HepG2 (cell line): ENCODE measurements around a stretch of chr7.

DNA sequence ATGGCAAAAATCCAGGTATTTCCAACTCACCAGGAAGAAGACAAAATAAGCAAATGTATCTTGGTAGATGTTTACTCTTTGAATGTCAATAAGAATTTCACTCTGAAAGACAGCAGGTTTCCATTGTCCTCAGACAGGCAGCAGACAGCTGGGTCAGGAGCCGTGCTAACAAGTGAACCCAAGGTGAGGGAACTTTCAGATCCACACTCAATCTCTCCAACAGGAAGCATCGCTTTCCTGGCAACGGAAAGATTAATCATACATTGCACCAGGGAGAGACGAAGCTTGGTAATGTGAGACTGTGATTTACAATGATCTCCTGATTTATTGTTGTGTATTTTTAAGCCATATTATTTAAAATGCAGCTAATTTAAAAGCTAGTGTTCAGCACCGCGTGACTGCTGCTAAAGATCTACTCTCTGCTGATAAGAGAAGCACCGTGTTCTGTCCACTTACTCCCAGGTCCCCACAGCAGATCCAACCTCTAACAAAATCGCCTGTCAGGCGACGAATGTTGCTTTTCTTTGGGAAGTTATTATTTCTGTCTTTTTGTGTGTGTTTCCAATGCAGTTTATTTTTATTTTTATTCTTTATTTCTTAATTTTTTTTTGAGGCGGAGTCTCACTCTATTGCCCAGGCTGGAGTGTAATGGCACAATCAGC is 17.4 kb upstream of the NOM1 start:
- RRBS, 2 experiments: no CpG with 5 or more reads among the region's 11 CpGs
CAGE:
- cytosol, long polyA minus RNA: no peak
- cytosol, long polyA plus RNA: no peak
- long polyA plus RNA: no peak
- nucleus, long polyA minus RNA: no peak
- nucleus, long polyA plus RNA: no peak

DNA sequence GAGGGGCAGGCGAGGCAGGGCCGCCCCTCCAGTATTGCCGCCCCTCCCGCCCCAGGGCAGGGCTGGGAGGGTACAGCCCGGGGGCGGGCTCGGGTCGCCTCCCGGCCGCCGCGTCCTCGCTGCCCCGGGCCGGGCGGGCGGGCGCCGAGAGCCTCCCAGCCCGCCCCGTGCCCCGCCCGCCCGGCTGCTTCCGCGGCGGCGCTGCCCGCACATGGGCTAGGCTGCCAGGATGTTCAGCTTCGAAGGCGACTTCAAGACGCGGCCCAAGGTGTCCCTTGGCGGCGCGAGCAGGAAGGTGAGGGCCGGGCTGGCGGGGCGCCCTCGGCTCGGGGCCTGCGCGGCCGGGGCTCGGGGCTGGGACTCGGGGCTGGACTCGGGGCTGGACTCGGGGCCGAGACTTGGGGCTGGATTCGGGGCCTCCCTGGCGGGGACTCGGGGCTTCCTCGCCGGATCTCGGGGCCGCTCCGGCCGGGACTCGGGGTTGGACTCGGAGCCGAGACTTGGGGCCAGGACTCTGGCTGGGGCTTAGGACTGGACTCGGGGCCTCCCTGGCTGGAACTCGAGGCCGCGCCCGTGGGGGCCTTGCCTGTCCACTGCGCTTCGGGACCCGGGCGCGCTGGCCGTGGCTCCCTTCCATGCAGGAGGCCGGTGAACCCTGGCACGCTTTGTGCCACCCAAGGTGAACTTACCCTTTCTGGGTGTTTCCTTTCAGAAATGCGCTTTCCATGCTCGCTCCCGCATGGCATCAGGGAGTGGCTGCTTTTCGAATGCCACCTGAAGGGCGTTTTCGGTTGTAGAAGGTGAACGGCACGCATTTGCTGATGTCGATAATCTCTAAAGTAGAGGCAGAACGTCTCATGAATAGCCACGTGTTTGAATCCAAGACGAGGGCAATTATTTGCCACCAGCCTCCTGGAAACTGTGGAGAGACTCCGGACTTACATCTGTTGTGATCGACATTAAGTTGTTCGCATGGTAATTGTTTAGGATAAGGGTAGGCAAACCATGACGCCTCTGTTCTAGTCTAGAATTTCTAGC is 637 bp downstream of the UBE3C start:
- RRBS, 2 experiments: 3% methylated on average over 24 to 26 of the region's 90 CpGs
CAGE:
- cytosol, long polyA minus RNA: no peak
- cytosol, long polyA plus RNA: no peak
- long polyA plus RNA: no peak
- nucleus, long polyA minus RNA: no peak
- nucleus, long polyA plus RNA: no peak

- RRBS, 2 experiments: 0 to 9% methylated on average over 2 of the region's 8 CpGs
CAGE:
- cytosol, long polyA minus RNA: no peak
- cytosol, long polyA plus RNA: no peak
- long polyA plus RNA: no peak
- nucleus, long polyA minus RNA: no peak
- nucleus, long polyA plus RNA: no peak
Observed at GRCh38 chr7:157276550-157277168, 60.1 kb upstream of the DNAJB6 start.

DNA sequence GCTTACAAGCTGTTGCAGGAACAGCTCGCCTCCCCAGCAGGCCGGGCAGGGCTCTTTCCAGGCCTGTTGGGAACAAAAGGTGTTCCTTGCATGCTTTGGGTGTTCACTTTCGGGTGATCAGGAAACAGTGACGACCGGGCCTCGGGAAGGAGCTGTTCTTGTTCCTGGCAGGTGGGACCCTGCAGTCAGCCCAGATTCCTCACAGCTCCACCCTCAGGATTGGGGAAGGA is 50.7 kb upstream of the DNAJB6 start:
- RRBS, 2 experiments: 2 to 3% methylated on average over 5 of the region's 6 CpGs
CAGE:
- cytosol, long polyA minus RNA: no peak
- cytosol, long polyA plus RNA: no peak
- long polyA plus RNA: no peak
- nucleus, long polyA minus RNA: no peak
- nucleus, long polyA plus RNA: no peak

DNA sequence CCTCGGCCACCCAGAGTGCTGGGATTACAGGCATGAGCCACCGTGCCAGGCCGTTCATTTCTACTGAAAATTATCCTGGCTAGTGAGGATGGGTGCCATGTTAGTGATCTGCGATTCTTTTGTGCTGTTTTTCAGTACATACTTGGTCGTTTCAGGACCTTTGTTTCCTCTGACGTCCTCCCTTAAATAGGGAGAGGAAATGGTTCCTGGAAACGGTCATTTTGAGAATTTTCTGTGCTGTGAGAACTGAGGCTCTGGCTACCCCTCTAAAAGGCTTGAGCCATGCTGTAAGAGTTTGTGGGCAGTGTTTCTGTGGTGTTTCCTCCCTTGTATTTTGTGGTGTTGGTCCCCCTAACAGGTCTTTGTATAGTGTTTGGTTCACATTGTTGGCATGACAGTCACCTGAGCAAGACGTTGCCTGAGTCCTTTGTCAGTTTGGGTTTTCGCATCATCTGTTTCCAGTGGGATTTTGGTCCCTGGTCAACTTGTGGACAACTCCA is 37.8 kb downstream of the DNAJB6 start:
- RRBS, 2 experiments: no CpG with 5 or more reads among the region's 9 CpGs
CAGE:
- cytosol, long polyA minus RNA: no peak
- cytosol, long polyA plus RNA: no peak
- long polyA plus RNA: no peak
- nucleus, long polyA minus RNA: no peak
- nucleus, long polyA plus RNA: no peak

DNA sequence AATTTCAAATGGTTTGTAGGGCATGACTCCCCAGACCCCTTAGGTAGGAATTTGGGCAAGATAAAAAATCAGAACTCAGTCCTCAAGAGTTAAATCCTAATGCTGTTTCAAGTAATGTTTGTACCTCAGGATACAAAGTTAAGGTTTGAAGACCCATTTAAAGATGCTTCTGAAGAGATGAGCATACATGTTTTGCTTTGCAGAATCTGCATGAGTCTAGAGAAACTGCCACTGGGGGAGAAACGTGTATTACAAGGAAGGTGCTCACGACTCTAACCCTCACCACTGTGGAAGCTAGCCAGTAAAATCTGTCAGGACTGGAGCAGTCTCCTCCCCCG is 40.4 kb downstream of the DNAJB6 start:
- RRBS, 2 experiments: no CpG with 5 or more reads among the region's 3 CpGs
CAGE:
- cytosol, long polyA minus RNA: no peak
- cytosol, long polyA plus RNA: no peak
- long polyA plus RNA: no peak
- nucleus, long polyA minus RNA: no peak
- nucleus, long polyA plus RNA: no peak

GRCh38 chr7:157384678-157385529 is 48.1 kb downstream of the DNAJB6 start:
- RRBS, 2 experiments: no CpG with 5 or more reads among the region's 12 CpGs
CAGE:
- cytosol, long polyA minus RNA: no peak
- cytosol, long polyA plus RNA: no peak
- long polyA plus RNA: no peak
- nucleus, long polyA minus RNA: no peak
- nucleus, long polyA plus RNA: no peak

GRCh38 chr7:157388189-157388696 is 51.4 kb downstream of the DNAJB6 start:
- RRBS, 2 experiments: no CpG with 5 or more reads among the region's 6 CpGs
CAGE:
- cytosol, long polyA minus RNA: no peak
- cytosol, long polyA plus RNA: no peak
- long polyA plus RNA: no peak
- nucleus, long polyA minus RNA: no peak
- nucleus, long polyA plus RNA: no peak

DNA sequence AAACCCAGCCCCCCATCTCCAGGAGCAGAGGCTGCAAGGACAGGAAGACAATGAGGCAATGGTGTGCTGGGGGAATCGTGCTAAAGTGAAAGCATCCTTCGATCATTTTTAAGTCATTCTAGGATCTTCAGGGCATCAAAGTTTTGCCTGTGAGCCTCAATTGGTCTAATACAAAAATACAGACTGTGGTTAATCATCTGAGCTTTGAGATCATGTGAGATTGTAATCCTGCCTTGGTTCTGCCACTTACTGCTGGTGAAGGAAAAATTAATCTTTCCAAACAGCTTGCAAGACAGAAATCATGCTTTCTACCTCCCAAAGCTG is 166.5 kb downstream of the DNAJB6 start:
- RRBS, 2 experiments: no CpG with 5 or more reads among the region's 2 CpGs
CAGE:
- cytosol, long polyA minus RNA: no peak
- cytosol, long polyA plus RNA: no peak
- long polyA plus RNA: no peak
- nucleus, long polyA minus RNA: no peak
- nucleus, long polyA plus RNA: no peak

DNA sequence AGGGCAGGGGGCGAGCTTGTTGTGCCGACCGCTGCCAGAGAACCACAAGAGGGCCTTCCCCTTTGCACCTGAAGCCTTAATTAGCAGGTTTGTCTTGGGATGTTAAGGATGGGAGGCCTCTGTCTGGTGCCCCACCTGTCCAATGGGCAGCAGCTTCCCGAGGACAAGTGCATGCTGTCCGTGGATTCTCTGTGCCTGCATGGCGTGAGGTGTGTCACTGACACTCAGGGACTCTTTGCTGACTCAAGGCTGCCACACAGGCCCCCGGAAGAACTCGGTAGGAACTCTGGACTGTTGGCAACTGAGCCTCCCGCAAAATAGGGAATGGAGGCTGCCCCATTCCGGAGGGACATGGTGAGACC is 487.5 kb downstream of the DNAJB6 start:
- RRBS, 2 experiments: 10 to 24% methylated on average over 4 of the region's 10 CpGs
CAGE:
- cytosol, long polyA minus RNA: no peak
- cytosol, long polyA plus RNA: no peak
- long polyA plus RNA: no peak
- nucleus, long polyA minus RNA: no peak
- nucleus, long polyA plus RNA: no peak

DNA sequence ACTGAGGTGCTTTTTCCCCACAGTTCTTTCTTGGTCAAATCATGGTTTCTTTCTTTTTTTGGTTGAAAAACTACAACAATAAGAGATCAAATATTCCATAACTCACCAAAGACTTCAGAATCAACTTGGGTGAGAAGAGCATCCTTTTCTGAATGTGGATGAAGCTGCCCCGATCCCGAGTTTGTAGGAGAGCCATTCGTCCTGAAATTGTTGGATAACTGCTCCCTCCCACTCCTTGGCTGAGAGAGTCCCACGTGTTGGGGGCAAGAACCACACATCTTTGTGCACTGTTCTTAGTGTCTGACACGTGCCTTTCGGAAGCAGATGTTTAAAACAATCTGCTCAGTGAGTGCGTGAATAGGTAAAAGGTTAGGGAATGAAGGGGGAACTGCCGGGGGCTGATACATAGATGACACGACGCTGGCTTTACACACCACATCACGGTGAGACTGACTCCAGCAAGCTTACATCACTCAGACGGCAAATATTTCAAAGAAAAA is 575.7 kb downstream of the PTPRN2 start:
- RRBS, 2 experiments: no CpG with 5 or more reads among the region's 12 CpGs
CAGE:
- cytosol, long polyA minus RNA: no peak
- cytosol, long polyA plus RNA: no peak
- long polyA plus RNA: no peak
- nucleus, long polyA minus RNA: no peak
- nucleus, long polyA plus RNA: no peak

- RRBS, 2 experiments: no CpG with 5 or more reads among the region's 17 CpGs
CAGE:
- cytosol, long polyA minus RNA: no peak
- cytosol, long polyA plus RNA: no peak
- long polyA plus RNA: no peak
- nucleus, long polyA minus RNA: no peak
- nucleus, long polyA plus RNA: no peak
Observed at GRCh38 chr7:158016395-158016868, 571.2 kb downstream of the PTPRN2 start.

GRCh38 chr7:158203909-158204508 is 383.6 kb downstream of the PTPRN2 start:
- RRBS, 2 experiments: no CpG with 5 or more reads among the region's 43 CpGs
CAGE:
- cytosol, long polyA minus RNA: no peak
- cytosol, long polyA plus RNA: no peak
- long polyA plus RNA: no peak
- nucleus, long polyA minus RNA: no peak
- nucleus, long polyA plus RNA: no peak

DNA sequence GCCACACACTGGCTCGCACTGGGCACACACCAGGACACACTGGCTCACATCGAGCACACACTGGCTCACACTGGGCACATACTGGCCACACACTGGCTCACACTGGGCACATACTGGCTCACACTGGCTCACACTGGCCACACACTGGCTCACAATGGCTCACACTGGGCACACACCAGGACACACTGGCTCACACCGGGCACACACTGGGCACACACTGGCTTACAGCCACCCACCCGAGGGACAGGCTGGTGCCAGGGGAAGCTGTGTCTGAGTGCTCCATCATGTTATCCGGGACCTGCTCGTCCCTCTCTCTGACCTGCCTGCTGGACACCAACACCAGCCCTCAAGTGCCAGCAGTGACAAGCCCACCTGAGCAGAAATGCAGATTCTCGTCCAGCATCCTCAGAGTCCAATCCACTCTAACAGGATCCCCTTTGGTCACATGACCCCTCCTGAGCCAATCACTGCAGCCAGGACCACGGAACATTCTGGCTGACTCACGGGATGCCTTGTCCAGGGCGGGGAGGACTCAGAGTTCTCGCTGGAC is 155.9 kb downstream of the PTPRN2 start:
- RRBS, 2 experiments: 97 to 100% methylated on average over 2 of the region's 11 CpGs
CAGE:
- cytosol, long polyA minus RNA: no peak
- cytosol, long polyA plus RNA: no peak
- long polyA plus RNA: no peak
- nucleus, long polyA minus RNA: no peak
- nucleus, long polyA plus RNA: no peak

- RRBS, 2 experiments: no CpG with 5 or more reads among the region's 16 CpGs
CAGE:
- cytosol, long polyA minus RNA: no peak
- cytosol, long polyA plus RNA: no peak
- long polyA plus RNA: no peak
- nucleus, long polyA minus RNA: no peak
- nucleus, long polyA plus RNA: no peak
Observed at GRCh38 chr7:158432525-158433649, 154.7 kb downstream of the PTPRN2 start.

DNA sequence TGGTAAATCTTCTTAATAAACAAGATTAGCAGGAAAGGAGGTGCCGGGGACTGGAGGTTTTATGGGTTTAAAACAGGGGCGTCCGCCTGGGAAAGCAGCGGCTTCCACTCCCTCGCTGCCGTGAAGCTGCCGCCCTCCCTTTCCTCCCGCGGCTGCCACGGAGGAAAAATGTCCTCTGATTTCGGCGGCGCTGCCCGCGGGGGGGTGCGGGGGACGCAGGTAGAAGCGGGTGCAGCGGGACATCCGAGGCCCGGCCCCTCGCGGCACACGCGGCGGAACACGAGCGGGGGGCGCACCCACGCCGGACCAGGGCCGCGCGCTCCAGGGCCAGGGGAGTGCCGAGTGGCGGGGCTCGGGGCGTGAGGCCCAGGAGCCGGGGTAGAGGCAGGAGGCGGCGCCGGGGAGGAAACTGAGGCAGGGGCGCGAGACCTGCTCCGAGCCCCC is 1.0 kb downstream of the PTPRN2 start:
- RRBS, 2 experiments: 3 to 7% methylated on average over 21 of the region's 45 CpGs
CAGE:
- cytosol, long polyA minus RNA: no peak
- cytosol, long polyA plus RNA: no peak
- long polyA plus RNA: no peak
- nucleus, long polyA minus RNA: no peak
- nucleus, long polyA plus RNA: no peak

- RRBS, 2 experiments: no CpG with 5 or more reads among the region's 5 CpGs
CAGE:
- cytosol, long polyA minus RNA: no peak
- cytosol, long polyA plus RNA: no peak
- long polyA plus RNA: no peak
- nucleus, long polyA minus RNA: no peak
- nucleus, long polyA plus RNA: no peak
Observed at GRCh38 chr7:158696279-158696573, 8.4 kb downstream of the NCAPG2 start.

DNA sequence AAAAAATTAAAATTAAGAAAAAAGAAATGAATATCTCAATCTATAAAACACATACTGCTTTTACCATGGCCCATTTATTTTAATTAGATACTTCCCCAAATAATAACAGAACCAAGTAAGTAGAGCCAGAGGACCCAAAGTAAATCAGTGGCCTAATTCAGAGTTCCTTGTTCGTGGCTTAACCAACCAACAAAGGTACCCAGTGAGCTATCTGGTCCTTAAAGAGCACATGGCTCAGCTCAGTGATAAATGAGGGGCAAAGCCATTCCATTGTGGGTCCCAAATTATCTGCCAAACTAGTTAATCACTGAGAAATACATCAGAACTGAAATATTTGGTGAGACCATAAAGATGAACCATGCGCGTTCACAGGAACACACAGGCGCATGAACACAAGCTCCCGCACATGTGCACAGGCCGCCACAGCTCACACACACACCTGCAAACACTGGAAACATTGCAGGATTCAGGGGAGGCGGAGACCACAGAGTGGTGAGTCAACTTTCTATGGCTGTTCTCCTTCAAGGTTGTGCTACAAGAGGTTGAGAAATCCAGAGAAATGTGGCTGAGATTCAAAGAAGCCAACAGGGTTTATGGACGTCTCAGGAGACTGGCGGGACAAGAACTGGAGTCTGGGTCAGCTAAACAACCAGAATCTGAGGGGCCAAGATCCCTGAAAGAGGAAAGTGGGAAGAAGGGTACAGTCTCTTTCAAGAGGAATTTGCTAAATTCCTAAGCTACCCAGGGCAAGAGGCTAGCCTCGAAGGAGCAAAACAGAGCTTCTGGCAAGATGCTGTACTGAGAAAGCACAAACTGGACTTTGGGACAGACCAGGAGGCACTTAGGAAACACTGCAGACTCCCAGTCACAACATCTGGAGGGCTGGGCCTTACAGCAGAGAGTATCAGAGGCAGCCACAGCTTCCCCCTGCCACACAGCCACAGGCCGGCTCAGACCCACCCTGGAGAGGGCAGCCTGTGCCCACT is 17.8 kb downstream of the ESYT2 start:
- RRBS, 2 experiments: no CpG with 5 or more reads among the region's 11 CpGs
CAGE:
- cytosol, long polyA minus RNA: no peak
- cytosol, long polyA plus RNA: no peak
- long polyA plus RNA: no peak
- nucleus, long polyA minus RNA: start-site peak on the minus strand centred at position 58 of the sequence, 63 bp wide, 10 reads
- nucleus, long polyA plus RNA: no peak

DNA sequence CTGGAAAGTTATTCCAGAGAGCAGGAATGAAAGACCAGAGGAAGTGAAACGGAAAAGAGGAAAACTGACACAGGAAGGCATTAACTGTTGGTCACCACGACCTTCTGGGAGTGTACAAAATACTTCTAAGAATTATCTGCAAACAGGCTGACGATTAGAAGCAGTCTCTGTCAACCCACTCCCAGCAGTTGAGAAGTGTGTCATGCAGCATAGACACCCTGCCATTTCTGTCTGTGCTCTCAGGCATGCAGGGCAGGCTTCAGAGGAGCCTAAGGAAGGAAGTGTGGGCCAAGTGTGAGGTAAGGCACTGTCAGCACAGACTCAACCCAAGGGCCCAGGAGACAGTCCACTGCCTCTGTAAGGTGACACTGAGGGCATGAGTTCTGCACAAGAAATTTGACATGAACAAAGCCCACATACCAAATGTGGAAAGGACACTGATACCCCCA is 108.9 kb upstream of the VIPR2 start:
- RRBS, 2 experiments: no CpG with 5 or more reads among the region's 3 CpGs
CAGE:
- cytosol, long polyA minus RNA: no peak
- cytosol, long polyA plus RNA: no peak
- long polyA plus RNA: no peak
- nucleus, long polyA minus RNA: no peak
- nucleus, long polyA plus RNA: no peak